Tongue (tissue), 2 donors: ENCODE measurements around the genes HERPUD2 and MATCAP2.

- RAMPAGE, long total RNA: no peak
Observed at GRCh38 chr7:35248610-35248946, 5.3 kb downstream of the TBX20 start.

DNA sequence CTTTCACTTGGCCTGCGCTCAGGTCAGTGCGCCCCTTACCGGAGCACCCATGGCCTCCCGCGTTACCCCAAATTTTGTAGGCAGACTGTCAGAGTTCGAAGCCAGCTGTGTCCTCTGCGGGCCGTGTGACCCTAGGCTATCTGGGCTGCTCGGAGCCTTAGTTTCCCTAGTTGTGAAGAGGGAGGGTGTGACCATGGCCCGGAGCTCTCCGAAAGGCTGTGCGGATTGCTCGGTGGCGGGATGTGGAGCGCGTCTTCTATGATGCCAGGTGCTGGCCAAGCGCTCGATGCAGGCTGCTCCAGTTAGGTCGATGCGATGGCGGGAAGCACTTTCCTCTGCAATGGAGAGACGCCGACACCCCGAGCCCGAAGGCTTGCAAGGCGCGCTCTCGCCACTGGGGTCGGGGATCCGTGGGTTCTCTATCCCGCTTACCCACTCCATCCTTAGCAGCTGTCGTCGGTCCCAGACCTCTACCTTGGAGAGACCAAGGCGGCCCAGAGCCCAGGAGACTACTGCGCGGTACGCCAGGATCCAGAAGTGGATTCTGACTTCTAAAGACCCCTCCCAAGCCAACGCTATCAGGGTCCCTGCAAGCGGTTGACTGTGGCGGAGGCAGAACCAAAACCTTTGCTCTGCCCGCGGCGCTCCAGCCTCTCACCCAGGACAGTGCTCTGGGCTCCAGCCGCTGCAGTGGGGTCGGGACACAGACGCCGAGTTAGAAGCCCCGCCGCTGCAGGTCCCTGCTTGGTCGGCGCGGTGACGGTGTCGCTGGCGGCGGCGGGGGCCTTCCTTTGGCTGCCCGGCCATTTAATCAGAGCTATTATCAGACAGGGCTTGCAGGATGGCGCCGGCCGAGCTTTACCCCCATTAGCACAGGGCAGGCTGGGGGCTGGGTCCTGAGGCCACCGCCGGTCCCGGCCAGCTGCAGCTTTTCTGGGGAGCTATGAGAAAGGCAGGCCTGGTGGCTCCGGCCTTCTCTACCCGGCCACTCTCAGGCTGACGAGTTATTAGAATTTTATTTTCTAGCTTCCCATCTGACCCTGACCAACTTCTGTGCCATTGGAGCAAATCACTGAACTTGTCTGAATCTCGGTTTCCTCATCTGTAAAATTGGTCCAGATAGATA is 7.8 kb upstream of the TBX20 start:
- RAMPAGE, long total RNA: no peak

DNA sequence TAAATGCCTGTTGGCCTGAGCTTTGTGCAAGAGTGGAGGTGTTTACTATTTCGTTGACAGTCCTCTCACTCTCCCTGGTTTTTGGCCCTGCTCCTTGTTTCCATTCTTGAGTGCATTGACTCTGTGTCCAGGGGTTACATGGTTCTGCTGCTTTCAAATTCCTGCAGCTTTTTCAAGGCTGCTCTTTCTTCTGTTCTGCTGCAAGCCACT is 59.7 kb upstream of the TBX20 start:
- RAMPAGE, long total RNA: no peak

GRCh38 chr7:35694706-35695395 is at the start of gene HERPUD2:
Gene HERPUD2 (minus strand): TSS chr7:35695135.
- RAMPAGE, long total RNA: no peak

DNA sequence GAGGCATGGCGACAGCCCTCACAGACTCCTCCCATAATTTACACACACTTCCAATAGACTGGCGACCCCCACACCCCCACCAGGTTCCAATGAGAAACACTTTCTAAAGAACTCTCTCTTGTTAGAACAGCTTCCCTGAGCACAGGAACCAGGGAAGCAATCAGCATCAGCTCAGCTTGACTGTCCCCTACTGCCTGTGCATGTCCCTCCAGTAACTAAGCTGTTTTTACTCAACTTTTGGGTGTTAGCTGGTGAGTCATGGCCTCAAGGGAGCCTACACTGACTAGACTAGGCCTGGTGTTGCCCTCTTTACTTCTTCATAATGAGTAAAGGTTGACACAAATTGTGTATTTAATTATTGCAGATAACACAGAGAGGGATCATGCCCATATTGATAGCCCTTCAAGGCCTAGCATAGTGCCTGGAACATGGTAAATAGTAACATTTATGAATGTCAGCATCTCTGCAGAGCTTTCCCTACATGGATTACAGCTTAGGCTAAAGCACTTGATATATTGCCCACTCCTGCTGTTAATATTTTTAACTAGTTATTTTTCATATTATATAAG is 32.7 kb upstream of the HERPUD2 start:
- RAMPAGE, long total RNA: no peak

DNA sequence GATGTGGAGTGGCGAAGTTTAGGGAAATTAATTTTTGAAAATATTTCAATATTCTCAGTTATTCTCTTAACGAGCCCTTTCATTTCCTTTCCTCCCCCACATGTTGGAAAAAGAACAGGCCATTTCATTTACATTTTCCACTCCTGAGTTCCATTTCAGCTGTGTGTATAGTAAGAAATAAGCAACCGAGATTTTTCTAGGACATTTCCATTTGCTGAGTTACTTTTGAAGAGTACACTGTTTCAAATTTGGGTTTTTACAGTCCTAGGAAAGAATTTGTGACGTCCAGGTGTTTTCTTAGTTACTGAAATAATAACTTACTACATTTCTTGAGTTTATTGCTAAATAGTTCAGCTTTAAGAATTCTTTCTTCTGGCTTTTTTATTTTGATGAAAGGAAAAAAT is 1.2 kb downstream of the SEPTIN7 start:
- RAMPAGE, long total RNA: no peak

DNA sequence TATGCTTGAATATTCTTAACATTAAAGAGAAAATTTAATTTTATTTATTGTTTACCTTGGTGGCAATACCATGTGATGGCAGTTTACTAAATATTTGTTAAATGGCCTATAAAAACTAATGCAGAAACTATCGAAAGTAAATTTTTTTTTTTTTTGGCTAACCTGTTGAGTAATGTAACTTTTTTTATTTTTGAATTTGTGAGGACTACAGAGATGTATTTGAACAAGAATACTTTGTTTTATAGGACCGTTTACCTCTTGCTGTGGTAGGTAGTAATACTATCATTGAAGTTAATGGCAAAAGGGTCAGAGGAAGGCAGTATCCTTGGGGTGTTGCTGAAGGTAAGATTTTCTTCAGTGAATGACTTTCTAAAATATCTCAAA is 82.8 kb downstream of the SEPTIN7 start:
- RAMPAGE, long total RNA: no peak

DNA sequence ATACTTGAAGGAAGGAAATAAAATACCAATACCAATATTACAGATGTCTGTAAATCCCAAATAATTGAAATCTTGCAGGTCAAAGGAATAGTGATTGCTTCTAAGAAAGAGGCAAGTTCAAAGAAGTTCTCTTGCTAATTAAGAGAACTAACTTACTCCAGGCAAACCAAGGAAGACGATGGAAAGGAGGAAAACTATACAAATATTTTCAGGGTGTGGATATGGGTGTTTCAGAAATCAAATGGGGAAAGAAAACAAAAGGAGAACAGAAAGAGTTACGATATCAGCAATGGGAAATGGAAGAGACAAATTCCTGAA is 87.0 kb downstream of the SEPTIN7 start:
- RAMPAGE, long total RNA: no peak

DNA sequence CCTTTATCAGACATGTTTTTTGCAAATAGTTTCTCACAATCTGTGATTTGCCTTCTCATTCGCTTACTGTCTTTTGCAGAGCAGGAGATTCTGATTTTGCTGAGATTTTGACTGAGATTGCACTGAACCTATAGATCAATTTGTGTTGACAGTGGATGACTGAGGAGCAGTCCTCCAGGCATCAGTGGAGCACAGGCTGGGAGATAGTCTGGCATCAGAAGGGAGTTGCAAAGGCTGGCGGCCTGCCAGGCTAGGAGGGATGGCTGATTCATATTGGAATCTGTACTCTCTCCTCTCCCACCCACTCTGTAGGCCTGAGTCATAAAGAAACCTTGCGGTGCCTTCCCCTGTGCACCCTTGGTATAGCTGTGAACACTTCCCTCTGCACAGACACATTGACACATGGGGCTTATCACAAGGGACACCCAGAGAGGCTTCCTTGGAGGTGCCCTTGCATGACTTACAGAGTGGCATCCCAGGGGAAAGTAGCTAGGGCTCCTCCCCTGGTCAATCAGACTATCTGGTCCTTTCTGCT is 37.6 kb upstream of the EEPD1 start:
- RAMPAGE, long total RNA: no peak

DNA sequence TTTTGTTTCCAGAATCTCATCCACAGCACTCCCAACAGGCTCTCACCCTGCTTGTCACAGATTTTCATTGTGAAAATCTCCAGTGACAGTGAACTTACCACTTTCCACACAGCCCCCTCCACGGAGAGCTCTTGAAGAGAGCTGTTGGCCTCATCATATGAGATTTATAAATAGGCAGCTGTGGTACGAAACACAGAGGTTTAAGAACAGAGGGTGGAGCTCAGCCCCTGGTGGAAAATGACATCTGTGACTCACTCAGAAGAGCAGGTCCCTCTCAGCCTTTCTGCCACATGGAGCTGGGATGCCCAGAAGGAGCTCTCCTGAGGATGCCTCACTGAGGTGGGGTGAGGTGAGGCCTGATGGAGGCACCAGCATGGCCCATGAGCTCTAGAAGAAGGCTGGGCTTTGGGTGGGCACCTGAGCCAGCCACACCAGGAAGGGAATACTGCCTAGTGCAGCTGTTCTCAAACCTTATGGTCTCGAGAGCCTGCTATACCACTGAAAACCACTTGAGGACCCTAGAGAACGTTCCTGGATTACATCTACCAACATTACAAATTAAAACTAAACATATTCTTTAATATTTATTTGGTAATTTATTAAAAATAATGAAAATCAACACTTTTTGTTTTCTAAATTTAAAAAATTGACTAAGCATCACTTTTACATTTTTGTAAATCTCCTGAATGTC is 25.8 kb upstream of the EEPD1 start:
- RAMPAGE, long total RNA: no peak

DNA sequence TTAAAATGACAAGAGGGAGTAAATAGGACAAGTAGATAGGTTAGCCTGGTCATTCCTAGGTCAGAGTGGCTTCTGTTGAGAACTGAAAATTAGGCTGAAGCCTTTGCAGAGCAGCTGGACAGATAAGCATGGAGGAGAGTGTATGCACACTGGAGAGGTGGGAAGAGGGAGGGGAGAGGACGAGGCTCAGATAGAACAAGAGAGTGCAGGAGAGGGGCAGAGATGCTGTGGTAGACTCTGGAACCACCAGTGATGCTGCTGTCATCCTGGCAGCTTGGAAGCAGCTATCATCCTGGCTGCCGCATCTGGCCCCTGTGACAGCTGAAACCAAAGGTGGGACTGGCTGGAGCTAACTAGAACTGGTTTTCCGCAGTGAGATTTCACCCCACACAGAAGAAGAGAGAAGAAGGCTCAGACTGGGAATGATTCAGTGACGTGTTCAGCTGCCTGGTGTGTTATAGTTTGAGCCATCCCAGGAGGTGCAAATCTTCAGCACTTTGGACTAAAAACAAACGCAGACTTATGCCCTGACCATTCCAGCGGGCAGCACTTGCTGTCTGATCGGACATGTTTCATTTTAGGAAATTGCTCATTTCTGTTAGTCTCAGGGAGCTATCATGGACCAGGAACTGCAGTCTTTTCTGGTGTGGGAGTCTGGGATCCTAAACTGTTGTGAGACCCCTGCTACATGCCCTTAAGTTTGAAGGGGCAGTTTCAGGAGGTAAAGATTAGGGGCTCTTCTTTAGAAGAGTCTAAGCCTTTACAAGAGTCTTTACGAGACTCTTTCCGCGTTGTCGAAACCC is 38.4 kb downstream of the EEPD1 start:
- RAMPAGE, long total RNA: no peak

DNA sequence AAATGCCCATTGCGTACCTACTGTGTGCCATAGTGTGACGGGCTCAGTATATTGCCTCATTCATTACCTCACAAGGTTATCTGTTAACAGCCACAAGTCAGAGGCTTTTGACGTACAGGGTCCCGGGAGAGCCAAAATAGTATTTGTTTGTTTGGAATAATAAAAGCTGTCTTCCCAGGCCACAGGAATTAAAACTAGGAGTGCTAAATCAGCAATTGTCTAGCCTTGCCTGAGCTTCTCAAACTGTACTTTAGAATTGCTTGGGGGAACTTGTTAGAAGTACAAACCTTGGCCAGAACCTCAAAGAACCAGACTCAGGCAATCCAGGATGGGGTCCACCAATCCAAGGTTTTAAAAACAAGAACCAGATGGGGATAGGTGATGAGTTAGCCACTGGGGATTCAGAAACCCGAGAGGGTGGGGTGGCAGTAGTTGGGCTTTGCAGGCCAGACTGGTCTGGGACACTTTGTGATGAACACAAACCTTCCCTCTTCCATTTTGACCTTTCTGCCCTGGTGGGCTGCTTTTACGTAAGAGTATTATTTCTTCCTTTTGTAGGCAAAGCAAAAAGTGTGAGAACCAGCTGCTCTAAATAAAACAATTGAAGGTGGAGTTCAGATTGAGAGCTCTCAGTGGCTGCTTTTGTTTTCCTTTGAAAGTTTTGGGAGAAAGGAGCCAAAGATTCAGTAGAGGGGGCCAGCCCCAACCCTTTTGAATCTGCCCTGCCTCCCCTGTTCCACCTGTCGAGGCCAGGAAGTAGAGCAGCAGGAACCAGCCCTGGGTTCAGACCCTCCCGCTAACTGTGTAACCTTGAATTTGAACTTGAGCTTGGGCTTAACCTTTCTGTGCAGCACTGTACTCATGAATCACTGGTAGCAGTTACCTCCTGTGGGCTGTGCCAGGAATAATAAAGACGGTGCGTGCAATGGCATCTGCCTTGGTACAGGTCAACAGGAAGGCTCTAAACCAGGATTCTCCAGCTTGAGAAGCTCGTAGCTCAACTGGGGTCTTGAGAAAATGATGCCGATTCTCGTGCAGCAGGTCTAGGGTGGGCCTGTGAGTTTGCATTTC is 90.2 kb downstream of the MATCAP2 start:
- RAMPAGE, long total RNA: no peak

DNA sequence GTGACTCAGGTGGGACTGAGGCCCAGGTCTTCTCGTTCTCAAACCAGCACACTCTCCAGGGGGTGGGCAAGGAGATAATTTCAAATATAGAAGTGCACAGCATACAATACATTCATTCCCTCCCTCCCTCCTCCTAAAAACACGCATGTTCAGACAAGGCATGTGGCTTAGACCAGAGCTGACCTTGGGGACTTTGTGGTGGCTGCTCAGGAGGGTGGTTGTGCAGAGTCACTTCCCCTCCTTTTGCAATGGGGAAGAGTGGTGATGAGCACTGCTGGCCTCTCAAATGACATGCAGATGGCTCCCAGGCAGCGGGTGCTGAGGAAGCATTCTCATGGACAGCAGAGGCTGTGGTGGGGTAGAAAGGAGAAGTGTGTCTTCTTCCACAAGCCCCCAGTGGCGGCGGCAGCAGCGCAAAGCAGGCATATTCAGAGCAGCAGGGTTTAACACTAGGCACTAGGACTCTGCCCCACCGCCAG is 83.4 kb downstream of the MATCAP2 start:
- RAMPAGE, long total RNA: no peak

DNA sequence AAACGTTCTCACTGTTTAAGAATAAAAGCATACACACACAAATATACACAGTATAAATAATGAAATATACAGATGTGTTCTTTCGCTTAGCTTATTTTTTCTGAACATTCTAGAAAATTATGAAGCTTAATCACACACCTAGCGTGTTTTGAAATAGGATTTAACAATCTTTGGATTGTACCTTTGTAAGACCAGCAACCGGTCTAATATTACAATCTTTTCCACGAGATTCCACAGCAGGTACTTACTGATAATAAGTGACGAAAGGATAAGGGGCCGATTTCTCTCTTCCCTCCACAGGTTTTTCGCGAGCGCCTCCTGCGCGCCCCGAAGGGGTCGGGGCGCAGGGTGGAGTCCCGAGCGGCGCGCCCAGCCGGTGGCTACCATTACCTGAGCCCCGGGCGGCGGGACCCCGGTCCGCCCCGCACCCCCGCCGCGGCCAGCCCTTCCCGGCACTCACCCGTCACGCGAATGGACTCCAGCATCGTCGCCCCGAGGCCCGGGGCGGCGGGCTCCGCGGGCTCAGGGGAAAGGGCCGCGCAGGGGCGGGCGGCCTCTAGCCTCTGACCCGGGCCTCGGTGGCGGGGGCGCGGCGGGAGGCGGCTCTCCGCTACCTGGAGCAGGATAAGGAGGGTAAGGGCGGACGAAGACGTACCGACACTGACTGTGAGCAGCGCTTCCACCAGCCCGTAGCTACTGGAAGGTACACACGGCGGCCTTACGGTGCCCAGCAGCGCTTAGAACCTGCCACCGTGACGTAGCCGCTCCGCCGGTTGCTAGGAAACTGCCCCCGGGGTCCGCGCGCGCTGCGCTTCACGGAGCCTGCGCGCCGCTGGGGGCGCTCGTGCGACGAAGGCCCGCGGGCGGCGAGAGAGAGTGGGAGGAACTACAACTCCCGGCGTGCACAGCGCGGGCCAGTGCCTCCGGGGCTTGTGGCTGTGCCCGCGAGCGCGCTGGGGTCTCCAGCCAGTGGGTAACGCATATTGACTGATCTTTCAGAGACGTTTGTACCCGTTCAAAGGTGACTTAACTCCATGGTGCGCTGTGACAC is at the start of gene MATCAP2:
TSS of gene MATCAP2 (minus strand) at position 785 of the 1,051 bp plus-strand sequence.
- RAMPAGE, long total RNA: no peak

GRCh38 chr7:36443674-36443905 is 53.9 kb downstream of the ANLN start:
- RAMPAGE, long total RNA: no peak

GRCh38 chr7:36947425-36948335 is 223.4 kb upstream of the AOAH start:
- RAMPAGE, long total RNA: no peak

- RAMPAGE, long total RNA: no peak
Observed at GRCh38 chr7:37444846-37445784, 3.5 kb downstream of the ELMO1 start.

GRCh38 chr7:37674377-37675008 is 9.1 kb upstream of the GPR141 start:
- RAMPAGE, long total RNA: no peak

DNA sequence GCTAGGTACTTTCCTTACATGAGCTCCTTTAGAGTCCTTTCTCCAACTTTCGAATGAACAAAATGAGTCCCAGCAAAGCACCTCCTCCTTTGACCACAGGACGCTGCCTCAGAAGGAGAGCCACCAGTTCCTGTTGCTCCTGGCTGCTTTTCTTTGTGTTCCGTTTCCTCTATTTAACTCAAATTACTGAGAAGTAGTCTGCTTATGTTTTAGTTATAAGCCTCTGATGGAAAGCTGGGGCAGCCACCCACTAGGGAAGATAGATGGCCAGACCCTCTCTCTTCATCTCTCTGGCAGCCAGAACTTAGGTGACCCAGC is 82.4 kb upstream of the NME8 start:
- RAMPAGE, long total RNA: no peak

- RAMPAGE, long total RNA: no peak
Observed at GRCh38 chr7:38274488-38275039, 96.5 kb downstream of the STARD3NL start.